Measurements from ENCODE around the gene ADI1.

- PRO-cap: no peak
Observed at GRCh38 chr2:3483061-3484081, 36.0 kb downstream of the ADI1 start.

DNA sequence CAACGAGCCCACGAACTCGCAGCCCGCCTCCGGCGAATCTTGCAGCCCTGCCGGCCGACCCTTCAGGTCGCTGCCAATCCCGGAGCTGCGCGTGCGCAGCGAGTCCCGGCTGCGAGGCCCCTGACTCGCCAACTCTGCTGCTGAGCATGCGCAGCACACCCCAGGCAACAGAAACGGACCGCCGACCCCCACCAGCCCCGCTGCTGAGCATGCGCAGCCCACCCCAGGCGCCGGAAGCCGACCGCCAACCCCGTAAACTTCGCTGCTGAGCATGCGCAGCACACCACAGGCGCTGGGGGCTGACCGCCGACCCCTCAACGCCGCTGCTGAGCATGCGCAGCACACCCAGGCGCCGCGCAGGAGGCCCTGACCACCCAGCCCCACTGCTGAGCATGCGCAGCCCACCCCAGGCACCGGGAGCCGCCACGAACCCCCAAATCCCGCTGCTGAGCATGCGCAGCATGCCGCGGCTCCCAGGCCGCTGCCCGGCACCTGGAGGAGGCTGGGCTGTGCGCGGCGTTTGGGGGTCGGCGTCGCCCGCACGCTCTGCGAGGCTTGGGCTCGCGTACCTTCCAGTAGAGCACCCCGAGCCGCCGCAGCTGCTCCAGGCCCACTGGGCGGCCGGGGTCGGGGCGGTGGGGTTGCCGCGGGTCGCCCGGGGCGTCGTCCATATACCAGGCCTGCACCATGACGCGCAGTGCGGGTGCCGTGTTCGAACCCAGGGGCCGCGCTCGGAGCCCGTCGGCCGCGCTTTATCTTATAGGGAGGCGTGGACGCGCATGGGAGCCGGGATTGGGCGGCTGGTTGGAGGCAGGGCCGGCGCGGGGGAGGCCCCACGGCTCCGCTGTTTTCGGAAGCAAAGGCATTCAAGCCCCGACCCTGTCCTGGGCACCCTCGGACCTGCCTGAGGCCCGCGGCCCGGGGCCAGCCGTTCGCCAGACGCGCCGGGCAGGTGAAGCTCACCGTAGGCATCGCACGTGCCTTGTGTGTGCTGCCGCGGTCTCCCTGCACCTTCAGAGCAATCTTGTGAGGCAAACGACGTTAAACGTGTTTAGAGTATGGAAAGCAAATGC, at the start of gene ADI1:
Gene ADI1 (minus strand): TSS at position 733 of the 1,073 bp plus-strand sequence.
- PRO-cap: bidirectional peak, plus-strand start at position 476 of the sequence, minus-strand start at position 78 of the sequence; bidirectional peak, plus-strand start at position 865 of the sequence, minus-strand start at position 733 of the sequence; unidirectional peak, minus-strand start at position 1,026 of the sequence

DNA sequence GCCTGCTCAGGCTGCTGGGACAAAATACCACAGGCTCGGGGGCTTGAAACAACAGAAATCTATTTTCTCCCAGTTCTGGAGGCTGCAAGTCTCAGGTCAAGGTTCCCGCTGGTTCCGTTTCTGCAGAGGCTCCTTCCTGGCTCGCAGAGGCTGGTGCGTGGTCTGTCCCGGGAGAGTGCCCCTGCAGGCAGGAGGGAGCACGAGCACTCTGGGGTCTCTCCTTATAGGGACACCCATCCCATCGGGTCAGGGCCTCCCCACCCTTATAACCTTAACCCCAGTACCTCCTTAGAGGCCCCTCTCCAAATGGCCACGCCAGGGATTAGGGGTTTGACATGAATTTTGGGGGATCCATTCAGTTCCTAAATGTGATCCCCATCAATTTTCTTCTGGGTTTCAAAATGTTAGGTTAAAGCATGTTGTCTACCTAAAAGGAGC, 17.4 kb upstream of the ADI1 start:
- PRO-cap: no peak

GRCh38 chr2:3620708-3621279, 25.9 kb downstream of the COLEC11 start:
- PRO-cap: no peak

DNA sequence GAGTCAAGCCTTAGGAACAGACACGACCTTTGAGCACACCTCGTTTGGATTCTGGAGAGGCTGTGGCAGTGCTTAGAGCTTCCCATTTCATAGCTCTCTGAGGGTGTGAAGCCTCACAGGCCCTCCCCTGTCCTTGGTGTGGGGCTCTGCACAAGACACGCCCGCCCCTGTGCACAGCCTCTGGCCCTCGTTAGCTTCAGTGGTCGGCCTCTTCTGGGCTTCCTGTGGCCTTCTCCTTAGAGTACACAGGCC, 208.5 kb downstream of the DCDC2C start:
- PRO-cap: no peak

- PRO-cap: no peak
Observed at GRCh38 chr2:4135824-4136121, 432.4 kb downstream of the DCDC2C start.

GRCh38 chr2:4760933-4761229, 931.3 kb upstream of the SOX11 start:
- PRO-cap: no peak

- PRO-cap: no peak
Observed at GRCh38 chr2:5673471-5674306, 18.5 kb upstream of the SOX11 start.

DNA sequence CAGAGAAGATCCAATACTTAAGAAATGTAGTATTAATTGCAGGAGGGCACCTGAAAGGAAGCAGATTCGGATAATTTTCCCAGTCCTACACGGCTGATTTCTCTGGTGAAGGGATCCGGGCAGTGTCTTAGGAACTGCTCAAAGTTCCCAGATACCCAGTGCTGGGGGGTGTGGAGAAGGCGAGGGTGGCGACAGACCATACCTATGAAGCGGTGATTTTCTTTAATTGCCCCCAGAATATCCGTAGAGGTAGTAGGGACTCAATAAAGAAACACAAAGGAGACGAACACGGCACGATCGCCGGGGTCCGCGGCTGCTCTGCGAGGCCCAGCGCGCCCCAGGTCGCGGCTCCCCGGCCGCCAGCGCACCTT, 1.4 kb upstream of the SOX11 start:
- PRO-cap: bidirectional peak, plus-strand start at position 141 of the sequence, minus-strand start outside the sequence

GRCh38 chr2:5695574-5696412, 3.6 kb downstream of the SOX11 start:
- PRO-cap: bidirectional peak, plus-strand start at chr2:5696205, minus-strand start at chr2:5696047

DNA sequence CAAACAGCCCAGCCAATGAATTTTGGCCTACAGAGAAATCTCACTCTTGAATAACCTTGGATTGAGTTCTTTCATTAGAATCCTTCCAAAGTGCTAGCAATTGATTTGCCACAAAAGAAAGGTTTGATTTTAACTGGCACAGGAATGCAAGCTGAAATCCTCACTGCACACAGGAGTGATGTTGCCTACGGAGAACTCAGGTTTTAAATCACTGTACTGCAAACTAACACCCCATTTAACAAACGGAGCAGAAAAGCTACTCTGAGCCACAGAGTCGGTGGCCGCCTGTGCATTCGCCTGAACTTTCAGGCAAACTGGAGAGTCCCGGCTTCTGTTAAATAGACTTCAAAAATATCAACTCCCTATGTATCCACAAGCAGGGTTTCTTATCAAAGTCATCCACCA, 510.1 kb downstream of the SOX11 start:
- PRO-cap: no peak

DNA sequence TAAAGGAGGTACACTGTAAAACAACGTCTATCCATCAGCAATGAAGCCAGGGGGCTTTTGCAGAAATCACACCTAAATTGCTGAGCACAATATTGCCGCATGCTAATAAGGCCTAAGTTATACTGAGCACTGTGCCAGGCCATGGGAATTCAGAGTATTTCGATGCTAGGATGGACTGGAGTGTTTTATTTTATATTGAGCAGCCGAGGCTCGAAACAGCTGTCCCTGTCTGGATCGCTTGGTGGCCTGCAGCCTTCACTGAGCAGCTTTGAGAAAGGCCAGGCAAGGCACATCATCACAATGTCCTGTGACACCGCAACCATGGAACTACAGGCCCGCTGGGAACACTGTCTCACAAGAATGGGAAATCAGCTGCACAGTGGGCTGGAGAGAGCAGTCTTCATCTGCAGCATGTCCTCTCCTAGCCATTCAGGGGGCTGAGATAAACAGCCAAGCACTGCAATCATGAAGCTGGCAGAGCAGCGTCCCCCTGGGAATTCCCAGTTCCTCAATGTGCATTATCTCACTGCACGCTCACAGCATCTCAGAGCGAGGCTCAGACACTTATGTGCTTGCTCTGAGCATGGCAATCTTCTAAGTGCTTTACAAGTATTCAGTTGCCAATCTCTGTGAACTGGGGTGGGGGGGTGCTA, 2.0 kb downstream of the CMPK2 start:
- PRO-cap: no peak

DNA sequence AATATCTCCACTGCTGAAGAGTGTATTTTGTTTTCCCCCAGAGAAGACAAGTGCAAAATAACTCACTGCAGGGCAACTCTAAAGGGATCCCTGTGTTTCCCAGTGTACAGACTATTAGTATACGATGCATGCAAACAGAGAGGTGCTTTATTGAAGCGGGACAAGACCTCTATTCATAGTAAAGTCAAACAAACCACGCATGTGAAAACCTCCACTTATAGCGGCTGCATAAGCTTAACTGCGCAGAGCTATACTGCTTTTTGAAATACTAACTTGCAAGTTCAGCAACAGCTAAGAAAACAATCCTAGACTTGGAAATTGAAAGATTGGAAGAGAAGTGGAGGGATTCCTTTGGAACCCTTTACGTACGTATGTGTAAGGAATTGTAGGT, 15.6 kb downstream of the RNF144A start:
- PRO-cap: no peak

- PRO-cap: no peak
Observed at GRCh38 chr2:6958922-6959533, 41.8 kb downstream of the RNF144A start.

DNA sequence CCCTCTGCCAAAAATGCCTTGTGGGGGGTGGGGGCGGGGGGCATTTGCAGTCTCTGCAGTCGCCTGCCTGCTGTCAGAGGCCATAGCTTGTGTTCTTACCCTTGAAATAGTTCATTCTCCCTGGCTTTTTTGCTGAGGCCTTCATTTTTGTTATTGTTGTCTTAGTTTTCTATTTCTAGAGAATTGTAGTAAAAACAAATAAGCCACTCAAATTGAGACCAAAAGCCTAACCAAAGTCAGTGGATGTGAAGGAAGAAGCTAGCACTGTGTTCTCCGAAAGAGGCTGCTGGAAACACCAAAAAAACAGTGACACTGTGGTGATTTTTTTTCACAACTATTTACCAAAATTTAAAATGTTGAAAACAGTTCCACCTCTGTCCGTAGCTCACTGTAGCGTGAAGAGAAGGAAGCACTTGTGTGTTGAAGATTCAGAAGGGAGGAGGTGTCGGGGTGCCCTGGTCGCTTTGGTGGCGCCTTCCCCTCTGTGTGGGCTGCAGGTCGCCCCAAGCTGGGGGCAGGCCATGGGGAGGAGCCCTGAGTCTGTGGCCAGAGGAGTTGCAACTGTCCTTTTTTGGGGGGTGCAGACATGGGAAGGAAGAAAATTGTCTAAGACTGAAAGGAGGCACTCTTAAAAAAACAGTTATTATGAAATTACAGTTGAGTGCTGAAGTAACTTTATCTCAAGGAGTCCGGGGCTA, 81.8 kb downstream of the RNF144A start:
- PRO-cap: no peak

GRCh38 chr2:7046610-7047457, 129.6 kb downstream of the RNF144A start:
- PRO-cap: no peak

- PRO-cap: no peak
Observed at GRCh38 chr2:7792107-7792680, 875.0 kb downstream of the RNF144A start.

- PRO-cap: no peak
Observed at GRCh38 chr2:7877706-7878655, 803.9 kb upstream of the ID2 start.

DNA sequence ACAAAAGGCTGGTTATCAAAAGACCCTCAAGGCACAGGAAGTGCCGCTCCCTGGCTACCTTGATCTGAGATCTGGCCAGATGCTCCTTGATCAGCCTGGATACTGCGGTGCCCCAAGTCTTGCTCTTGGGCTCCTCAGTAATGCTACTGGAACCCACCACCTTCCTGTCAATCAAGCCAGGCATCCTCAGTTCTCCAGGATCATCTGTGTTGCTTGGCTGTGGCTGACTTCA, 703.5 kb upstream of the ID2 start:
- PRO-cap: no peak

DNA sequence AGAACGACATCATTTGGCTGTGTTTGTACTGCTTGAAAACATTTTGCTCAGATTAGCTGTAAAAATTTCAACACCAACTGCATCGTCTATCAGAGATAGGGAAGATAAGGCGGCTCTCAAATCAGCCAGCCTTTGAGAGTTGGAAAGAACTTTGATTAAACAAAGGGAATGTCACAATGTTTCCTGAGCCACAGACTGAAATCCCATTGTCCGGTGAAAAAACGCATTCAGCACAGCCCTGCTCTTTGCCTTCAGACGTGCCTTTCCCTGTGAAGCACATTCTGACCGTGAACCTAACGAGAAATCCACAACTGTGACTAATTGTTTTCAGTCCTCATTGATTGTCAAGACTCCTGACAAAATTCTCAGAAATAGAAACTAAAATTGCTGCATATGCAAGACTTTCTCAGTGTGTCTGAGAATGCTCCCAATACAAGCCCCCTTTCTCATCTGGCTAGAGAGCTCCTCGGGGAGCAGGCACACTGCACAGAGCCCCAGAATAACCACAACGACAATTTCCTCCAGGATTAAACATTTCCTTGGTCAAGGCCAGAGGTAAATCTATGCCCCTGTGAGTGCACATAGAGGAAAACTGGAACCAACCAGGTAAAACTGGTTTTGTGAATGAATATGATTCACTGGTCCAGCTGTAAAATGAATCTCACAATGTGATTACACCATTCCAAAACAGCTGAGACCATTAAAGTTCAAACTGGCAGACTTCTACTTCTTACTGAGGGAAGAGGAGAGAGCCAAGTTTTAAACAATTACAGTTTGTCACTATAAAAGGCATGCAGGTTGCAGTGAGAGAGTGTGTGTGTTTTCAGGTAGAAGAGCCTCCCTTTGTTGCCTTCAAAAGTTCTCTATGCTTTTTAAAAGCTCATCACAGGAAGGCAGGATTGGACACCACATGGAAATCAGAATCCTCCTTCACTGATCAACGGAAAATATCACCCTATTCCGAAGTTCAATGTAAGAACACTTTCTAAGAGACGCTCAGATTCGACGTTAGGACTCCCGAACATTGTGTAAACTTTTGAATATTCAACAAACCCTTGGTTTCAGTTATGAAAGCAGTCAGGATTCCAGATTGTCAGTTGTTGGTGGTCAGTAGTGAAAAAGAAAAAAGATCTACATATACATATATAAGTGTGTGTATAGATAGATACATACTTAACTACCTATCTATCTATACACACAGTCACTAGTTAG, 561.7 kb upstream of the ID2 start:
- PRO-cap: no peak

Data from A673 (cell line).